Mammary epithelial cell (primary cell): Measurements from ENCODE around the gene DENND10.

GRCh38 chr10:117838801-117839046 lies 208.0 kb downstream of the RAB11FIP2 start:
- CAGE, long polyA plus RNA, result no peak
- RRBS, result no CpG with 5 or more reads among the region's 10 CpGs

- CAGE, long polyA plus RNA, result no peak
- RRBS, result no CpG with 5 or more reads among the region's 7 CpGs
Observed at GRCh38 chr10:118017820-118018367, 28.8 kb downstream of the RAB11FIP2 start.

DNA sequence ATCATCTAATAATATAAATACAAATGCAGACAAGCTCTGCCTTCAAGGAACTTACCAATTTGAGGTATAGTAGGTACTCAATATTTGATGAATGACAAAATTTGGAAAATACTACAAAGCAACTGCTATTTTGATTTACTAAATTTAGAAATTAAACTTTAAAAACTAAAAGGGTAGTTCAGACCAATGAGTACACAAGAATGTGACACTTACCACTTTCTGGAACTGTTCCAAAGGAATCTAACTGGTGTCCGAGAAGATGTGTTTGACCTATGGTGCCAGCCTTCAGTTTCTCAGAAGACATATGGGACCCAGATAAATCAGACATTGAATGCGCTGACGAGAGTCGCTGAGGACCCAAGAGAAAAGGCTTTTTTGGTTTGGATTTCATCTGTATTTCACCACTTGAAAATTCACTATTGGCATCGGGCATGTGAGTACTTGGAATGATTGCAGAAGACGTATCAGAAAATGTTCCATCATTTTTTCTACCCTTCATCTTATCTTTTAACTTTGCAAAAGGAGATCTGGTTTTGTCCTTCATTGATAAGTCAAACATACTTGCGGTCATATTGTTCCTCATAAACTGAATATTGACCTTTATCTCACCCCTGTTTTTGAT lies 6.7 kb downstream of the RAB11FIP2 start:
- CAGE, long polyA plus RNA, result no peak
- RRBS, result no CpG with 5 or more reads among the region's 7 CpGs

GRCh38 chr10:118045557-118046533 lies 896 bp downstream of the RAB11FIP2 start:
- CAGE, long polyA plus RNA, result no peak
- RRBS, result no CpG with 5 or more reads among the region's 31 CpGs

GRCh38 chr10:118298190-118298618 lies 43.9 kb downstream of the FAM204A start:
- CAGE, long polyA plus RNA, result no peak
- RRBS, result no CpG with 5 or more reads among the region's 5 CpGs

- CAGE, long polyA plus RNA, result no peak
- RRBS, result no CpG with 5 or more reads among the region's 3 CpGs
Observed at GRCh38 chr10:118659356-118659802, 63.9 kb upstream of the PRLHR start.

DNA sequence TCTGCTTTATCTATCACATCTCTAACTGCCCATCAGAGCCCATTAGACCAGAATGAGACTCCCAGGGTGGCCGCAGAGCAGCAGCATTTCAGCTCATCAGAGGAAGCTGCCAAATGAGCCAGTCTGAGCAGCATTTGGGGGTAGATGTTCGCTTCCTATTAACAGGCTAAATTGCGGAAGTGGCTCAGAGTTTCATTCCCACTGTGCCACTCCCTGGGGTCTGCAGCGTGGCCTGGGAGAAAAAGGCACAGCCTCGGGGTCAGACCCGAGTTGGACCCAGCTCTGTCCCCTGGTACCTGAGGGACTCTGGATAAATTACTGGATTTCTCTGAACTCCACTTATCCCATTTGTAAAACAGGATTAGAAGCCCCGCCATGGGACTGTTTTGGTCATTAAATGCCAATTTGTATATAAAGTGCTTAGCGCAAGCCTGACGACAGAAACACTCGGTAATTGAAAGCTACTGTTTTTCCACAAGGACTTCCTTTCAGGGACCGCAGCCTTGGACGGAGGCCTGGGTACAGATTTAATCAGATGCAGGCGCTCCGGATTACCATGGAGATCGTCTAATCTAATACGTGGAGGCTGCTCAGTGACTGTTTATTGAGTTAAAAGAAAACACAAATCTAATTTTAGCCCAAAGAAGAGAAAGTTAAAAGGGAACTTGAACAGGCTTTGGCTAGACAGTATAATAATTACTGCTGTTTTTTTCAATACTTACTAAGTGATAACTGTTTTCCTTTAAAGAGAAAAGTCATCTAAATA lies 73.8 kb upstream of the PRLHR start:
- CAGE, long polyA plus RNA, result no peak
- RRBS, result no CpG with 5 or more reads among the region's 16 CpGs

GRCh38 chr10:118763517-118763955 lies 8.8 kb upstream of the CACUL1 start:
- CAGE, long polyA plus RNA, result no peak
- RRBS, result no CpG with 5 or more reads among the region's 1 CpG

DNA sequence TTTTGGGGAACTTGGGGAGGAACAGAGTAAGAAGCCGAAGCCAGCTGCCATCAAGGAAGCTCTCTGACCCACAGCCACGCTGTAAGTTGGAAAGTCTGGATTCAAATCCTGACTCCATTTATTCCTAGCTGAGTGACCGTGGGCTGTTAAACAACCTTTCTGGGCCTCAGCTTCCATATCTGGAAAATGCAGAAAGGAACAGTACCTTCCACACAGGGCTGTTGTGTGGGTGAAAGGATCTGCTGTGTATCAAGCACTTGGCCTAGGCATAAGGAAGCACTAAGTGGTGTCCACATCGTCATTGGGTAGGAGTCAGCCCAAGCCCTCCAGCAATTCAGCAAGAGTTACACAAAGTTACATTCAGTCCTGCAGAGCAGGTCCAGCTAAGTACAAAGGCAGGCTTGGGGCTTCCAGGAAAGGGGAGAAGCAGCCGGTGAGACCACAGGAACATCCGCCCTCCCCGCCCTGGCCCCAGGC lies 69.5 kb upstream of the NANOS1 start:
- CAGE, long polyA plus RNA, result no peak
- RRBS, result 3% methylated on average over 3 of the region's 7 CpGs

DNA sequence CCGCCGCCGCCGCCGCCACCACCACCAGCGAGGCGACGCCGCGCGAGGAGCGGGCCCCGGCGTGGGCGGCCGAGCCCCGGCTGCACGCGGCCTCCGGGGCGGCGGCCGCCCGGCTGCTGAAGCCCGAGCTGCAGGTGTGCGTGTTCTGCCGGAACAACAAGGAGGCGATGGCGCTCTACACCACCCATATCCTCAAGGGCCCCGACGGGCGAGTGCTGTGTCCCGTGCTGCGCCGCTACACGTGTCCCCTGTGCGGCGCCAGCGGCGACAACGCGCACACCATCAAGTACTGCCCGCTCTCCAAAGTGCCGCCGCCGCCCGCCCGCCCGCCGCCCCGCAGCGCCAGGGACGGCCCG lies 768 bp downstream of the NANOS1 start:
- CAGE, long polyA plus RNA, result no peak
- RRBS, result 4% methylated on average over 4 of the region's 54 CpGs

GRCh38 chr10:119056687-119057108 lies 23.9 kb downstream of the EIF3A start:
- CAGE, long polyA plus RNA, result no peak
- RRBS, result no CpG with 5 or more reads among the region's 6 CpGs

- CAGE, long polyA plus RNA, result no peak
- RRBS, result 2% methylated on average over 52 of the region's 106 CpGs
Observed at GRCh38 chr10:119103780-119104743, at the start of gene DENND10. Gene DENND10 (plus strand): TSS chr10:119104113.

DNA sequence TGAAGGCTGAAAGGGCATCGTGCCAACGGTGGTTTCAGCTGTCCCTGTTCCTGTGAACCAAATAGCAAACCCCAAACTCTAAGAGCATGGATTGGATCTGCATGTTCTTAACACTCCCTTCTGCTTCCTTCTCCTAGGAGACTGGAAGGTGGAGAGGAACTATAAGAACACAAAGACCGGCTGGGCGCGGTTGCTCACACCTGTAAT lies 1.5 kb downstream of the PRDX3 start:
- CAGE, long polyA plus RNA, result no peak
- RRBS, result no CpG with 5 or more reads among the region's 5 CpGs

DNA sequence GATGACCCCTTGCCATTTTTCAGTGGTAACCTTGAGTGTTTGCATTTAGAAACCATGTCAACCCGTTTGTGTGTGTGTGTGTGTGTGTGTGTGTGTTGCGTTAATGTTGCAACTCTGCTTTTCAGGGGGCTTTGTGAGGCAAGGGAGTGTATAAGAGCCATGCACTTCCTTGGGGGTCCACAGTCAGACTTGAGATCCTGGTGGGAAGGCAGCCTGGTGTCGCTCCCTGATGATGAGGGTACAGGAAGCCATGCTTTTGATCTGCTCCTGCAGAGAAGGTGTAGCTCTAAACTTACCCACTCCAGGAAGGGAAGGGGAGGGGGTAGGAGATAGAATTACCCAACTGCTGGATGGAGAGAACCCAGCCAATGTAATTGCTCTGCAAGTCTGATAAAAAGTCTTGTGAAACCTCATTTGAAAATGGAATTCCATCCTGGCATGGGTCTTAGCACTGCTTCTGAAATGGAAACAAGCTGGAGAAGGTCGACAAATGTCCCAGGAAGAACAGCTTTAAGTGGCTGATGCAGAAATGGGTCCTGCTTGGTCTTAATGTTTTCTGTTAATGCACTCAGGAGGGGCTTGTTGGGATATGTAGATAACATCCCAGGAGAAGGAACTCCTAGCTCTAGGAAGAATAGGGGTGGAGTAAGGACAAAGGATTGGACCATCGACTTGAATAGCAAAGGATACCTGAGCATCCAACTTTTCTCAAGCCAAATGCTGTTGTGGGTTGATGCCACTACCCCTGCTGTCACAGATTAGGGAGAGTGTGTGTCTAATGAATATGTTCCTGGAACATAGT lies 10.8 kb downstream of the GRK5 start:
- CAGE, long polyA plus RNA, result no peak
- RRBS, result no CpG with 5 or more reads among the region's 5 CpGs

DNA sequence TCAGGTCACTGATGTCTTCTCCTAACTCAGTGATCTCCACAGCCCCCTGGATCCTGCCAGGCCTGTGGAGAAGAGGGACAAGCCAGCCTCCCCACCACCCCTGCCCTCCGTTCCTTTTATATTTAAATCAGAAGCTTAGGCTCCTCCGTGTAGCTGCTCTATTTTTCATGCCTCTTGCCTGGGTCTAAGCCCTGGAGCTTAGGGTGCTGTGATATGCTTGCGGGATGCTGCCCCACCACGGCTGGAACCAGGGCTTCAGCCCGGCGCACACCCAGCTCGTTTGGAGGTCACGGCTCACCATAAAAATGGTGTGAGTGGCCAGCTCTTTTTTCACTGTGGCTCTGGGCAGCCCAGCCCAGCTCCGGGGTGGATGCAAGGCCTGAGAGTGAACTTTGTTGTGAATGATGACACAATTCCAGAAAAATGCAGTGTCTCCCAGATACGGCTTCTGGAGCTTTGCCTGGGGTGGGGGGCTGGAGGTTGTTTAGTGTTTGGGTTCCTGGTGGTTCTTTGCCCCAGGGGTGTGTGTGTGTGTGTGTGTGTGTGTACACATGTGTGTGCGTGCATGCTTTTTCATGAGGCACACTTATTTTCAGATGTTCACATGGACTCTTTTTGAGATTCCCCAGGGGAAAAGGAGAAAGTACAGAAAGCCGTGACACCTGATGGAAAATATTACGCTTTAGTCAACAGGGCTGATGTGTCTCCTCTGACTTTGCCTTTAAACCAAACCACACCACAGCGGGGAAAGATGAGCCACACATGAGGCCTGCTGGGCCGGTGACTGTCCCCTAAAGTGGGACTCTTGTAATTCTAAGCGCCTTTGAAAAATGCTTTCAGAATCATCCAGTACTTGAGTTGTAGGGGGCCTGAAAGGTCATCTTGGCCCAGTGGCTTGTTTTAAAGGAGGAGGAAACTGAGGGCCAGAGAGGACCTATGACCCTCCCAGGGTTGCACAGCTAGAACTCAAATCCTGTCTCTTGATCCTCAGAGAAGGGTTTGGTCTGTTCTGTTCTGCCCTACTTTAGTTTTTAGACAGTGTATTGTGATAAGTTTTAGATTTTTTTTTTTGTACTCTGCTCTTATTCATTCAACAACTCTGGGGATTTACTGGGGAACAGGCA lies 46.3 kb downstream of the GRK5 start:
- CAGE, long polyA plus RNA, result no peak
- RRBS, result 9% methylated on average over 5 of the region's 16 CpGs

GRCh38 chr10:119315588-119316023 lies 108.2 kb downstream of the GRK5 start:
- CAGE, long polyA plus RNA, result no peak
- RRBS, result no CpG with 5 or more reads among the region's 9 CpGs

DNA sequence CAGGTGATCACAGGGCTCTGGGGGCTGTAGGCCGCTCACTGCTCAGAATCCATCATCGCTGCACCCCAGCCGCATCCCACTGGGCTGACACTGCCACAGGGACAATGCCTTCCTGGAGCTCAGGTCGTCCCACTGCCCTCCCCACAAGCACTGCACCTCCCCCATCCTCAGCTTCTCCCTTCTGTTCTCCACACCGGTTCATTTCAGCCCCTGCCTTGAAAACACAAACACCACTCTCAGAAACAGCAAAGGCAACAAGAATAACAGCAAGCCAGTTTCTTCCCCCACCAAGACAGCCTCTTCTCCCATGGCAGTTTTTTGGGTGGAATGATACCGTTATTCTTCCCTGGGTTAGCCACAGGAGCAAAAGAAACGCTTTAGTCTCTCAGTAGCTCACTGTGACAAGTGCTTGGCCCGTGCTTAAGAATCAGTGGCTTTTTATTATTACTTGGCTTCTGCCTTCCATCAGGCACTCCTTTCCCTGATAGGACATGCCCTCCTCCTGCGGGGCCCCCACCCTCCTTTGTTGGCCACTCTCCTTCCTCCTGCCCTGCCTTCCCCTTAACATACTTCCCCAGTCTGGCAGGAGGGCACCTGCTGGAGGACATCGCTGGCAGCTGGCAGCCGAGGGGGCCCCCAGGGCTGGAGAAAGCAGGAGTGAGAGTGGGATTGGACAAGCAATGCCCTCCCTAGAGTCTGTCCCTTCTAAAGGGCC lies 111.4 kb downstream of the GRK5 start:
- CAGE, long polyA plus RNA, result no peak
- RRBS, result no CpG with 5 or more reads among the region's 11 CpGs

DNA sequence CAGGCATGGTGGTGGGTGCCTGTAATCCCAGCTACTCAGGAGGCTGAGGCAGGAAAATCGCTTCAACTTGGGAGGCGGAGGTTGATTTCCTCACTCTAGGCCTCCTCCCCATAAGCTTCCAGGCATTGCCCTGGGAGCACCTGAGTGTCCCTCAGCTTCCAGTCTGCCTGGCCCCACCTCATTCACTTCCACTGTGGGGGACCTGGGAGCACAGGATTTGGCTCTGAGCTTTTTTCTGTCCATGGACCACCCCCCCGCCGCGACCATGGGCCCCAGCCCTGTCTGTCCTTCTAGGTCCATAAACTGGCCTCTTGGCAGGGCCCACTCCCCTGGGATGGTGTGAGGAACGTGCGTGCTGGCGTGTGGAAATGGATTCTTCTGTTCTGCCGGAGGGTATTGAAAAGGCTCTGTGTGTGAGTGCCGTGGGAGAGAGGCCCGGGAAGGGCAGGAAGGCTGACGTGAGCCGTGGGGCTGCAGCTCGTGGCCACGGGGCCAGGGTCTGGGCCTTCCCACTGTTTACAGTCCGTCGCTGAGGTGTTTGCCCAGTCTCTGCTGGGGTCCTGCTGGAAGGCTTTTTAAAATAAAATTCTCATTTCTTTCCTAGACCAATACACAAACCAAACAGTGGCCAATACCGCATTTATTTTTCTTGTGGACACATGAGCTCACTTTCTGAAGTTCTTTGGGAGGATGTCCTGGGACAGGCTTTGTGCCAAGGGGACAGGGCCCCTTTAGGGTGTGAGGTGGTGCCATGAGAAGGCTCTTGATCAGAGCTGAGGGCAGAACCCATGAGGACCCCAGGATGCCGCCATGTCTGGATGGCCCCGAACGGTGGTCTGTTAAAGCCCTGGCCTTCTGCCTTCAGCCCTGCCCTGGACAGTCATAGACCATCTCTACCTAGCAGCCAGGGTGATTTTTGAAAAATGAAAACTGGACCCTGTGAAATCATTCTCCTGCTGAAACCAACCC lies 123.8 kb downstream of the GRK5 start:
- CAGE, long polyA plus RNA, result no peak
- RRBS, result no CpG with 5 or more reads among the region's 21 CpGs

GRCh38 chr10:119343659-119344192 lies 136.4 kb downstream of the GRK5 start:
- CAGE, long polyA plus RNA, result no peak
- RRBS, result no CpG with 5 or more reads among the region's 10 CpGs

DNA sequence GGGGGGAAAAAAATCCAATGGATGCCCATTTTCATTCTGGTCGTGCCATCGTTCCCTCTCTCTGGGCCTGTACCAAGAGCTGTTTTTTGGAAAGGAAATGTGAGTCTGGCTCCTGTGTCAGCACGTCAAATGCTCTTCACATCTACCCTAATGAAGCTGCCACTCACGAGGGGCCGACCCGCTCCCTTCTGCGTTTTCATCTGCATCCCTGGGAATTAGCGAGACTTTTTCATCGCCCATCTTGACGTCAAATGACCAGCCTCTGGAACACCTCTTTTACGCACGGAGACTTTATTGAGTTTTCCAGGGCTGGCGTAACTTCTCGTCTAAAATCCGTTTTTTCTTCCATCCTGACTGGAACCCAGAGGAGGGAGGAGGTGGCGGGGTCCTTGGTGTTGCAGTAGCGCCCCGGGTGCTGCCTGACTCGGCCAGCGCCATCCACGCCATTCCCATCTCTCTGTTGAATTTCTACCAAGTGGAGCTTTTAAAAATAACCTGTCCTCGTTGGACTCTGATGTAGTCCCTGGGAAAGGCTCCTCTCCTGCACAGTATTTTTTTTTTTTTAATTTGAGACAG lies 156.0 kb downstream of the RGS10 start:
- CAGE, long polyA plus RNA, result no peak
- RRBS, result no CpG with 5 or more reads among the region's 22 CpGs